Measurements from ENCODE around the gene KCNH2.

DNA sequence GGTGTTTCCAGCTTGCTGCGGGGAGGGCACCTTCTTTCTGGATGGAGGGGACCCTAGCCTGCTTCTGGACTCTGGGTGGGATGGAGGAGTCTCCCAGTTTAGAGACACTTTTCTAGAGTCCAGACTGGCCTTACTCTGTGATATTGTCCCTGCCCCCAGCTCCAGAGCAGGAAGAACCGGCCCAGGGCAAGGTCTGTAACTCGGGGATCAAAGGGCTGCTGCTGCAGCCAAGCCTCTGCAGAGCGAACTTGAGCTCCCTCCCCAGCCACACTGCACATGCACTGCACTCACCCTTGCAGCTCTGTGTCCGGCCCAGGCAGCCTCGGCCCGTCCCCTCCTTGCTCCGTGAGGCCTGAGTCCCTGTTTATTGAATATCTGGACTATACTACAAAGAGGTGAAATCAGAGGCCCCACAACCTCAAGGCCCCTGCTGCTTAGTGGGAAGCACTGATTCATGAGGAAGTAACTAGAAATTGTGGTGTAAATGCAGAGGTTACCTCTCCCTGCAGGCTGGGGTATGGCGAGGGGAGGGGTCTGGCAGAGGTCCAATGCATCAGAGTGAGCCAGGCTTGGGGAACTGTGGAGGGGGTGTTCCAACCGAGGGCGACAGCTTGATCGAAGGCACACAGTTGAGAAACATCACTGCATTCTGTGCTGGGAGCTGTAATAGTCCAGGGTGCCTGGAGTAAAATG, 48.9 kb downstream of the AOC1 start:
- PRO-cap = no peak

DNA sequence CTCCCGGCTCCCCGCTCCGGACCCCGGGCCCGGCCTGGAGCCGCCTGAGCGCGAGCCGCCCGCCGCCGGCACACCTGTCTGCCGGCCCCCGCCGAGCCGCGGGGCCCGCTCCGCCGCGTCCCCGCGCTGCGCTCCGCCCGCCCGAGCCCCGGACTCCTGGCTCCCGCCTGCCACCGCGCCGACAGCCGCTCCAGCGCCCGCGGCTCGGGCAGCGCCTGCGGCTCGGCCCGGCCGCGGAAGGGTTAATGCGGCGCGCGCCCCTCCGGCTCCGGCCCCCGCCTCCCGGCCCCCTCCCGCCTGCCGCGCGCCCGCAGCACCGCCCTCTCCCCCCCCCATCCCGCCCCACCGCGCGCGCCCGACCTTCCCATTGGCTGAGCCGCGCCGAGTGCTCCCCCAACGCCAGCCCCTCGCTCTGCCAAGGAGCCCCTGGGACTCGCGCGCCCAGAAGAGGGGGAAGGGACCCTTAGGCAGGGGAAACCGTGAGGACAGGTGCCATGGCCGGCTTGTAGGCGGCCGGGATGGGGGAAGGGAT, at the start of gene KCNH2:
KCNH2 (minus strand) TSS at position 244 of the 532 bp plus-strand sequence.
- PRO-cap = bidirectional peak, plus-strand start at position 444 of the sequence, minus-strand start at position 240 of the sequence

DNA sequence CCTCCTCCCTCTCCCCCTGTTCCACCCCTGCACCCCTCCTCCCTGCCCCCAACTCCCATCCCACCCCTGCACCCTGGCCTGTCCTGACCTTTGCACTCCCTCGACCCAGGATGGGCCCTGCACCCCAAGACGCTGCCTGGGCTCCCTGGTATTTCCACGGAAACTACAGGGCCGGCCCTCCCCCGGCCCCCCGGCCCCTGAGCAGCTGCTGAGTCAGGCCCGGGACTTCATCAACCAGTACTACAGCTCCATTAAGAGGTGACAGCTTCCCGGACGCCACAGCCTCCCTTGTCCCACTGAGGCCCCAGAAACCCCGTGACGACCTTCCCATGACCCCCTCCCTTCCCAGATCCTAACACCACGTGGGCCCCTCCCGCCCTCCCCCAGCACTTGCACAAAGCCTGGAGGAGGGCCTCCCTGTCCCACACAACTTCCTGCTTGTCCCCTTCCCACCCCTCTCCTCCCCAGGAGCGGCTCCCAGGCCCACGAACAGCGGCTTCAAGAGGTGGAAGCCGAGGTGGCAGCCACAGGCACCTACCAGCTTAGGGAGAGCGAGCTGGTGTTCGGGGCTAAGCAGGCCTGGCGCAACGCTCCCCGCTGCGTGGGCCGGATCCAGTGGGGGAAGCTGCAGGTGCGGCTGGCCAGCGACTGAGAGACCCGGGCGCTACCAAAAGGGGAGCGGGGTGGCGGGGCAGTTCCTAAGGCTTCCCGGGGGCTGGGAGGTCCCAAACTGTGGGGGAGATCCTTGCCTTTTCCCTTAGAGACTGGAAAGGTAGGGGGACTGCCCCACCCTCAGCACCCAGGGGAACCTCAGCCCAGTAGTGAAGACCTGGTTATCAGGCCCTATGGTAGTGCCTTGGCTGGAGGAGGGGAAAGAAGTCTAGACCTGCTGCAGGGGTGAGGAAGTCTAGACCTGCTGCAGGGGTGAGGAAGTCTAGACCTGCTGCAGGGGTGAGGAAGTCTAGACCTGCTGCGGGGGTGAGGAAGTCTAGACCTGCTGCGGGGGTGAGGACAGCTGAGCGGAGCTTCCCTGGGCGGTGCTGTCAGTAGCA, 5.8 kb downstream of the NOS3 start:
- PRO-cap = no peak

- PRO-cap = no peak
Observed at GRCh38 chr7:151010186-151011293, 13.8 kb downstream of the ATG9B start.

GRCh38 chr7:151012797-151013311, 11.4 kb downstream of the ATG9B start:
- PRO-cap = no peak

- PRO-cap = no peak
Observed at GRCh38 chr7:151017442-151018084, 6.7 kb downstream of the ATG9B start.

GRCh38 chr7:151027039-151027668, 1.1 kb upstream of the ABCB8 start:
- PRO-cap = no peak

DNA sequence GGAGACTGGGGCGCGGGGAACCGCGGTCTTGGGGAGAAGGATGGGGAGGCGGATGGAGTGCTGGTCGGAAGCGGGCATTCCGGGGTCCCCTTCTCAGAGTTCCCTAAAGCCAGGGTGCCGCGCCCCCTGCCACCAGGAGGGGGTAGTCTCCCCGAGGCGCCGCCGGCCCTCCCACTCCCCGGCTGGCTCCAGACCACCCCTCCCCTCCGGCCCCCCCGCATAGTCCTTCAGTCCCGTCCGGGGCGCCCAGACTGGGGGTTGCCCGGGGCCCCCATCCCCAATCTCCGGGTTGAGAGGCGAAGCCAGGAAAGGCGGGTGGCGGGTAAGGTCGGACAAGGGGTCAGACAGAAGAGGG, 468 bp downstream of the SLC4A2 start:
- PRO-cap = bidirectional peak, plus-strand start at position 230 of the sequence, minus-strand start outside the sequence

GRCh38 chr7:151082100-151082789, 1.0 kb downstream of the TMUB1 start:
- PRO-cap = no peak

GRCh38 chr7:151115990-151116501, 29.8 kb downstream of the AGAP3 start:
- PRO-cap = no peak

DNA sequence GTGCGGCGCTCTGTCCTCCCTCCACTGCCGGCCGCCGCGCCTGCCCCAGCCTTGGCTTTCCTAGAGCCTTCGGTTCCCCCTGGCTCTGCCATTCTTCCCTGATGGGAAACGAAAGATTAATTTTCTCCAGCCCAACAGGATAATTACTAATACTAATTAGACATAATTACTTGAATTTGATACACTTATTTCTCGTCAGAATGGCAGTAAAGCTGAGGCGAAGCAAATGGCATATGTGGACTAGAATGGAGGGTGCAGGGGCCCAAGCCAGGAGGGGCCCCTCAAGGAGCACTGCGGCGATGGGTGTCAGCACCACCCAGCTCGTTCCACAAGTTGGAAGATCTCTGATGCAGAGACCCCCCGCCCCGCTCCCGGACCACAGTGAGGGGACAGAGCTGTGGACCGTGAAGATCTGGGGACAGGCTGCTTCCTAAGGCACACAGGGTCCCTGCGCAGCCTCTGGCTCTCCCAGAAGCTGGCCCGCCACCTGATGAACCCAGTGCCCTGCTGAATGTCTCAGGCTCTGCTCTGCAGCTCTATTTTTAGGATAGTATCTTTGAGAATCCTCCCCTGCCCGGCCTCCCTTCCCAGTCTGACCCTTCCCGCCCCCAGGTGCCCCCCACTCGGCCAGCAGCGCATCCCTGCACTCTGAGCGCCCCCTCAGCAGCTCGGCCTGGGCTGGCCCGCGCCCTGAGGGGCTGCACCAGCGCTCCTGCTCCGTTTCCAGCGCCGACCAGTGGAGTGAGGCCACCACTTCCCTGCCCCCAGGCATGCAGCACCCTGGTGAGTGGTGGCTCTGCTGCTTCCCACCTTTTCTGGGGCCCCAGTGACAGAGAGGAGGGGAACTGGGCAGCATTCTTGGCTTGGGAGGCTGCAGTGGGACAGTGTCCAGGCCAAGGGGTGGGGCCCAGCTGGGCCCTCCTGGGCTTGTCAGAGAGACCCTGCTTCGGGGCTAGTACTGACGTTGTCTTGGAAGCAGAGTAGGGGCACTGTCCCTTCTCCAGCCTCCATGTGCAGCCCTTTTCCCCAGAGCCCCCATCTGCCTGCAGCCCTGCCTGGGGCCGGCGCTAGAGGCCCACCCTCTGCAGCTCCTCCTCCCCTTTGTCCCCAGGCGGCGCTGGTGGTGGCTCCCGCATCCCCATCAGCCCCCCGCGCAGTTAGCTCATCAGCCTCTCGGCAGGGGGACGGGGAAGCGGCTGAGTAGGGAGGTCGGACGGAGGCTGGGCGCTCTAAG, 29.5 kb downstream of the GBX1 start:
- PRO-cap = no peak

DNA sequence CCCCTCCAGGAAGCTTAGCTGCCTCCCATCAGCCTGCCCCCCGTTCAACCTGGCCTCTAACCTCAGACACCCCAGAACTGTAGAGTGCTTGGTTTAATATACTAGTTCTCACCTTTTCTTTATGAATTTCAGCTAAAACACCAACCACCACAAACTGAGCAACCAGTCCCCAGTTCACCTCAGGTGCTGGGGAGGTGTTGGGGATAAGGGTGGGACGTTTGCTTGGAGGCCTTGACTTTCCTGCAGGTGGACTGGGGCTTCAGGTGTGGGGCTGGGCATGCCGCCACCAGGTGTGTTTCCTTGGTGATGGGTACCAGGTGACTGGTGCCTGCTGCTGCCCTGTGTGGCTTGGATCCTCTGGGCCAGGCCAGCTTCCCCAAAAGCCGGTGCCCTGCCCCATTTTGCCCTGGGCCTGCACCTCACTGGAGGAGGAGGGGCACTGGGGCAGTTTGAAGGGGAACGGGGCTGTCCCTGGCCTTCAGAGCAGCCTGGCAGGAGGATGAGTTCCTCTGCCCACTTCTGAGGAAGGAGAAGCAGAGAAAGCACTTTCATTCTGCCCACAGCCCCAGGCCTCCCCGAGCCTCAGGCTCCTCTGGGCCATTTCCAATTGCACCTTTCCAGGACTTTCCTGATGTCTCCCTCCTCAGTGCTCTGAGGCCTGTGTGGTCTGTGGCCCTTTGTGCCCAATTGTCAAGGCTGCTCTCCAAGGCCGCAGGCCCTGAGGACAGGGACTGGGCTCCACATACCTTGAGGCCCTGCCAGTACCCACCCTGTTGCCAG, 25.1 kb upstream of the SMARCD3 start:
- PRO-cap = no peak

GRCh38 chr7:151426305-151427087, 13.4 kb downstream of the CRYGN start:
- PRO-cap = no peak

- PRO-cap = no peak
Observed at GRCh38 chr7:151503768-151504668, 15.7 kb downstream of the RHEB start.

DNA sequence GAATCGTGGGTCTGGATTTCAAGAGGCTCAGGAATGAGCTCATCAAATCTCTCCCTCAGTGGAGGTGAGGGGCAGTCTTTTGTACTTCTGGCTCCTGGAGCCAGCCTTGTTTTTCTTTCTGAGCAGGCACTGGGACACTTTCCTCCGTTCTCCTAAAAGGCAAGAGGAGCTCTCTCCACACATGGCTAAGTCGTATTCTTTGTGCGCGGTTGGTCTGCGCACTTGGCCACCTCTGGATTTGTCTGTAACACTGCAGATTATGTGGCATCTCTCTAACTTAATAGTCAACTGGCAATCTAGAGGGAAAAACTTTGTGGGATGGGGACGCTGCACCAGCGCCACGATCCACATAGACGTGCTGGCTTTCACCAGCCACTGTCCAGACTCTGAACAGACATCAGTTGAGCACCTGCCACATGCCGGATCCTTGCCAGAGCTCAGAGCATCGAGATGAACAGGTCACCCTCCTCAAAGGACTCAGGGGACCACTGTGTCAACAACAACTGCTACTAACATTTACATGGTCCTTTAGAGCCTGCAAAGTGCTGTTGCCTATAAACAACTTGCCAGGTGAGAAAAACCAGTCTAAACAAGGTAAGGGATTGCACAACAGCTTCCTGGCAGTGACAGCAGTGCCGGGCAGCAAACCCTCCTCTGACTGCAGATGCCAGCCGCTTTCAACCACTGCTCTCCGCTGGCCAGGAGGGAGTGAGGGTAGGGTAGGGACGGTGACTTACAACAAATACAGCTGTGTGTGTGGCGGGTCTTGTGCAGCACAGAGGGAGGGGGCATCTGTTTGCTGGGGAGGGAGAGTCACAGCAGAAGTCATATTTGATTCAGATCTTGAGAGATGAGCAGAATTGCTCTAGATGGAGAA, 32.6 kb upstream of the RHEB start:
- PRO-cap = no peak

GRCh38 chr7:151565645-151566305, 46.1 kb upstream of the RHEB start:
- PRO-cap = no peak

GRCh38 chr7:151595899-151596332, 76.2 kb upstream of the RHEB start:
- PRO-cap = no peak

GRCh38 chr7:151696688-151697322, 177.1 kb upstream of the RHEB start:
- PRO-cap = no peak

DNA sequence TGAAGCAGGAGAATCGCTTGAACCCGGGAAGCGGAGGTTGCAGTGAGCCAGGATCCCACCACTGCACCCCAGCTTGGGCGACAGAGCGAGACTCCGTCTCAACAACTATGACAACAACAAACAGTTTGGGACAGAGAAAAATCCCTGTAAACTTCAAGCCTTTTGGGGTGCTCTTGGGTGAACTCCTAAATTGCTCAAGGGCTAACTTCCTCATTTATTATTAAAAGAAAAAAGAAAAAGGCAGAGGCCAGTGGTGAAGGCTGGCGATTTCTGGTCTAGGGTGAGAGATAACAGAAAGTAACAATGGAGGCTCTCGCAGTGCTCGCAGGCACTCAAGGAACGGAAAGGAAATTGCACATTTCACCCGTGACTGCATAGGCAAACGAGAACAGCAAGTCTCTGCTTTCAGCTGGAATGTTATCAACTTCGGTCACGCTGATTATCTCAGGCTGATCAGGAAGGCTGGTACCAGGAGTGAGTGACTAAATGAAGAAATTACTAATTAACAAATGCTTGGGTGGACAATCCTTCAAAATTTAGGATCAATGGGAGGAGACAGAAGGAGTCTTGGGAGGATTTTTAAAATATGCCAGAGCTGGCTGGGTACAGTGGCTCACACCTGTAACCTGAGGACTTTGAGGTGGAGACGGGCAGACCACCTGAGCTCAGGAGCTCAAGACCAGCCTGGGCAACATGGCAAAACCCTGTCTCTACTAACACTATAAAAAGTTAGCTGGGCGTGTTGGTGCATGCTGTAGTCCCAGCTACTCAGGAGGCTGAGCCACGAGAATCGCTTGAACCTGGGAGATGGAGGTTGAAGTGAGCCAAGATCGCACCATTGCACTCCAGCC, 70.6 kb downstream of the PRKAG2 start:
- PRO-cap = no peak

- PRO-cap = no peak
Observed at GRCh38 chr7:151818638-151819563, 58.0 kb downstream of the PRKAG2 start.

All from WTC11 (cell line).